Psoas muscle (tissue), 2 donors: ENCODE measurements around a stretch of chr2.

GRCh38 chr2:101063241-101063993 is 61.3 kb downstream of the RPL31 start:
- PRO-cap, 2 experiments: no peak in any of the 2 experiments

DNA sequence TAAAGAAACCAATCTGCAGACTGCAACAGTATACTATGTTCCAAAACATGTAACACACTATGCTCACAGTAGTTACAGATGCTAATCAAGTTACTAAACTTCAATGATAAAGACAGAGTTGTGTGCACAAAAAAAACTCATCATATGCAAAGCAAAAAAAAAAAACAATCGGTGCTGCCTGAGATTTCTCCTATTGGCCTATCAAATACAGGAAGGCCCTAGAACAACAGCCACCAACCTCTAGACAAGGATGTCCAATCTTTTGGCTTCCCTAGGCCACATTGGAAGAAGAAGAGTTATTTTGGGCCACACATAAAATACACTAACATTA is 64.8 kb downstream of the TBC1D8 start:
- PRO-cap, 2 experiments: no peak in any of the 2 experiments

DNA sequence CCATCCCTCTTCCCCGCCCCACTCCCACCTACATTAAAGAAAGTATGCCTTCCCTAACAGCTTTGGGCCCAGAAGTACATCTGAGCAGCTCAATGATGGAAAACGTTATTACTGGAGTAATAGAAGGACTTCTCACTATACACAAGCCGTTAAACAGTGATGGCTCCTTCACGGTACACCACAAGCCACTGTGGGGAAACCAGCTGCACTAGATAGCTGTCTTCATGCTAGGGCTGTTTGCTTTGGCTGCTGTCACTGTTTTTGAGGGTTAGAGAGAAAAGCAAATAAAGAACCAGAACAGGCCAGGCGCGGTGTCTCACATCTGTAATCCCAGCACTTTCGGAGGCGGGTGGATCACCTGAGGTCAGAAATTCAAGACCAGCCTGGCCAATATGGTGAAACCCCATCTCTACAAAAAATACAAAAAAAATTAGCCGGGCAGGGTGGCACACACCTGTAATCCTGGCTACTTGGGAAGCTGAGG is 40.7 kb downstream of the TBC1D8 start:
- PRO-cap, 2 experiments: no peak in any of the 2 experiments

DNA sequence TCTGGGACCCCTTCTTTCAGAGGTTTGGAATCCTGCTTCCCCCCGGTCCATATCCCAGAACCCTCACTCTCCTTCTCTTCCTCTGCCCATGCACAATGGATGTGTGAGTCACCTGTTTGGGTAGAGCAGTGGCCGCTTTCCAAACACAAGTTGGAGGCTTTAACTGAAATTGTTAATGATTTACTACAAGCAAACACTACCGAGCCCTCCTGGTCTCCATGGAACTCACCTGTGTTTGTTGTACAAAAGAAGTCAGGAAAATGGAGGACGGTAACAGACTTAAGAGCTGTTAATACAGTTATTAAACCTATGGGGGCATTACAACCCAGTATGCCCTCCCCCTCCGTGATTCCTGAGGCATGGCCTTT is 13.2 kb upstream of the CNOT11 start:
- PRO-cap, 2 experiments: no peak in any of the 2 experiments

- PRO-cap, 2 experiments: peak in 2 of 2 experiments; most common plus-strand start chr2:101253302 (in 1); most common minus-strand start chr2:101253349 (in 2)
These were observed 502 bp downstream of the CNOT11 start for GRCh38 chr2:101253075-101253700.

DNA sequence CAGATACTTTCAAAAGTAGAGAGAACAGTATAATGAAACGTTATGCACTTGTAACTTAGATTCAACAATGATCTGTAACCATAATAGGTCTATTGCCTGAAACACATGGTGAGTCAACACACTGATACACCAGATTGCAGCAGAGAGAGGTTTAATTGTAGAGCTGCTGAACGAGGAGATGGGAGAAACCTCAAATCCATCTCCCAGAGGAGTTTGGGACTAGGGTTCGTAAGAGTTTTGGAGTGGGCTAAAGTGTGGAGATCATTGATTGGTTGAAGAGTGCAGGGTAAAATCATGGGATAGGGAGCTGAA is 2.5 kb upstream of the RNF149 start:
- PRO-cap, 2 experiments: no peak in any of the 2 experiments

DNA sequence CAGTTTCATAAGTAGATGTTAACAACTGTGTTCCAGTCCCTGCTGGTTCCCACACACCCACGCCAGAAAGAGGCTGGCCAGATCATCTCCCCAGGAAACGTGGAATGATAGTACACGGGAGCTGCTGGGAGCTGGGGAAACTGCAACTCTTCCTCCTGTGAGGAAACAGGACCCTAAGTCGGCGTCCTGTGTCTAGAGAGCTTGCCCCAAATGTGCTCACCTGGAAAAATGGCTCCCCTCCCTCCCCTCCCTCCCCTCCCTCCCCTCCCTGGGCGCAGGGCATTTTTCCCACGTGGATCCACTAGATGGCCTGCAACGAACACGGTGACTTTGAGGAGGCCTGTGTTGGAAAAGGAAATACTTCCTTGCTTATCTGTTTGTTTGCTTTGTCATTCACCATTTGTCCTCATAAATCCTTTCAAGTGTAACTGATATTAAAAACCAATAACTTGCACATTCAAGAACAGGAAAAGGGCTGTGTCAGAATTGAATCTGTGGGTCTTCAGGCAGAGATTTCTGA is 43.9 kb upstream of the RFX8 start:
- PRO-cap, 2 experiments: no peak in any of the 2 experiments

DNA sequence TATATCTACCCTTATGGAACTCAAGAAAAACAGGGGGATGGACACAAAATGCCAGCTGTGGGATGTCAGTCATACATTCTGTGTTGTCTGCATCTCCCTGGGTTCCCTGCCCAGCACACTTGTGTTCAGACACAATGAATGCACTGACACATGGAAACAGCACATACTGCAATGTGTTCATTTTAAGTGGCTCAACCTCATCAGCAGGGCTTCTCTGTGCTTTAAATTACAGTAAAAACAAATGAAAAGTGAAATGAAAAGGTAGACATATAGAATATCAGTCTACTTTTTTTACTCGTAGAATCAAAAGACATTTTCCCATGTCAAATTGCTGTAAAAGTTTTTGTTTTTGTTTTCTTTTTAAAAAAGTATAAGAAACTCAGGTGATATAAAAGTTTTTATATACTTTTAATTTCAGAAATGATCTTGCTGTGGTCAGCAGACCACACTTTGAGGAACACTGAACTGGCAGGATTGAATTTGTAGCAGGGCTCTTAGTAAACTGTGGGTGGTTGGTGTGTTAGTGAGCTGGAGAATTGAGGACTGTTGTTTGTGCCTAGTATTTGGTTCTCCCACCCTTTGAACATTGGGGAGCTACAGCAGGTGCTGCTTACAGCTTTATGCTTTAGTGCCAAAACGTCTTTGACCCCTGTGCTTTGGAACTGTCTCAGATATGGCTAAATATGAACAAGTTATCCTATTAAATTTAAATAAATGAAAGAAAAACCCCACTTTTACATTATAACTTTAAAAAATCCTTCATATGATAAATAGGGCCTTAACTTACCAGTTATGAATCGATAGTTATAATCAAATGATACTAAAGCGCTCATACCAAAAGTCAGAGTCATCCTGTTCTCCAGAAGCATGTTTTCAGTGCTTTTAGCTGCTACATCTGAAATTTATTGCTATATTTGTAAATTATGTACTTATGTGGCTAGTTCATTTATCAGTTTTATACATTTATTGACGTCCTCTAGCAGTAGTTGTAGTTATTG is 8.1 kb downstream of the MAP4K4 start:
- PRO-cap, 2 experiments: no peak in any of the 2 experiments

- PRO-cap, 2 experiments: no peak in any of the 2 experiments
These were observed 121.4 kb upstream of the IL1R2 start for GRCh38 chr2:101870029-101871069.

- PRO-cap, 2 experiments: no peak in any of the 2 experiments
These were observed 91.0 kb upstream of the IL1R2 start for GRCh38 chr2:101900644-101901202.

DNA sequence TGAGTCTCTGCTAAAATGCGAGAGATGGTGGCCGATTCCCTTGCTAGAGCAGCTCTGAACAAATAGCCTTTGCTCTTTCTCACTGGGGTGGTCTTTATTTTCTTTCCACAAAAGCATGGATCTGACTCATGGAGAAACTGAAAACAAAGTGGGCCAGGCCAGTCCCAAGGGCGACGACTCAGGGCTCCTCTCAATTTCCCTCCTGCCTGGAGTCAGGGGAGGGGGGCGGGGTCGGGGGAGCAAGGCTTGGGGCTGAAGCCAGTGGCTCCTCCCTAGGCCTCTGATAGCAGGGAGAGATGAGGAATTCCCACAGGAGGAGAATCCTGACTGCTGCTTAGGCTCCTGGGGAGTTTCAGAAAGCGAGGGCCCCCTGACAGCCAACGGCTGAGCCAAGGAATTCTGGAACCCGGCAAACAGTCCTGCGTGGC is 17.1 kb upstream of the IL1R2 start:
- PRO-cap, 2 experiments: no peak in any of the 2 experiments

DNA sequence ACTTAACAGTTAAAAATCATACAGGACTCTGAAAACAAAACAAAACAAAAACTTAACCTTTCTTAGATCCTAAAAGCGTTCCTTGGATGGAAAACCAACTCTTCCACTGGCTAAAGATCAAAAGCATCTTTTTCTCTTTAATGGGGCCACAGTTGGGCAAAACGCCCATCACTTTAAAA is 340 bp upstream of the IL1R2 start:
- PRO-cap, 2 experiments: no peak in any of the 2 experiments

DNA sequence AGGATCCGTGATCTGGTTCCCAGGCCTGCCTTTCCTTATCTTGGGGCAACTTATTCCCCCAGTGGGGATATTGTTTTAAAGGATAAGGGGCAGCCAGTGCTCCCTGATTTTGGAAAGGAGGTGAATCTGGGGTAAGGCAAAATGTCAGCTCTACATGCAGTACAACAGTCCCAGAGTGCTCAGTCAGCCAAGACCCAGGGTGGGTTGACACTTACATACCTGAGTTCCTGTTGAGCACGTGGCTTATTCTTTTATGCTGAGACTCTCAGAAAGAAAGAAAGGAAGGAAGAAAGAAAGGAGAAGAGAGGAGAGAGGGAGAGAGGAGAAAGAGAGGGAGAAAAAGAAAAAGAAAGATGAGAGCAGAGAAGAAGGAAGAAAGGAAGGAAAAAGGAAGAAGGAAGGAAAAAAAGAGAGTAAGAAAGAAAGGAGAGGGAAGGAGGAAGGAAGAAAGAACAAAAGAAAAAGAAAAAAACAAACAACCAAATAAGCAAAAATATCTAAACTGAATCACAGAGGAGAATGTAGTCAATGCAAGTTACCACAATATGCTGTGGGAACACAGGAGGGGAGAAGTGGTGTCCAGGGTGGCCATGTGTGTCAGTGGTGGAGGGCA is 50.3 kb downstream of the IL1R2 start:
- PRO-cap, 2 experiments: no peak in any of the 2 experiments

DNA sequence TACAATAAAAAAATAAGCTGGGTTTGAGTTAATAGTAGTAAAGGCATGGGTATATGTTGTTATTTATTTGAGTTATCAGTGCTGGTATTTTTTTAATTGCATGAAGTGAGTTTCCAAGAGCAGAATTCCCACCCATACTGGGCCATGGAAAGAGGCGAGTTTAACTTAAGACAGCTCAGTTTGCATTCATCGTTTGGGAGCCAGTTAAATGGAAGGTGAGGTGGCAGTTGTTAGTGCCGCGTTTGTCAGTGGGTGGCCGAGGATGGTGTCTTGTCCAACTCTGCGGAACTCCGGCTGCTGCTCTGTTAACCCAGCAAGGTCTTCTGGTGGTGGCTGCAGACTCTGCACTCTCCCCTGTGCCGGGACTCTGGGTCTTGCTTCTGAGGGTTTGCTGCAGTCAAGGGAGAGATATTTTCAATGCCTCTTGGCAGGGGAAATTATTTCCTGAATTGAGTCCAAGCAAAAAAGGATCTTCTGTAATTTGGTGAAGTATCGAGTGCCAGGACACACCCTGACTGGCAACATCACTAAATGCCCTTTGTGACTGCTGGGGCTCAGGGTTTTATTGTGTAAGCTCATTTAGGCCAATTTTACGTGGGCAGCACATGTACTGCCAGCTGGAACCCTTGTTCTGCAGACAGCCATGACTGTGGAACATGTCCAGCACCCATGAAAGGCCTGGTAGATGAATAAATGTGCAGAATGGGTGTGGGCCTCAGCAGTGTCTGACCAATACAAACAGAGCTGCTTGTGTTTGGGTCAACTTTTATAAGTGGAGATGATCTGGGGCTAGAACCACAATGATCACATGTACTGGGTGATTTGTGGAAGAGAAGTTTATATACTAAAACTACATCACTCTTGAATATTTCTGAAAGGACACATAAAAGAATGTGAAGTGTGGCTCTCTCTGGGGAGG is 58.1 kb downstream of the IL1R2 start:
- PRO-cap, 2 experiments: no peak in any of the 2 experiments

DNA sequence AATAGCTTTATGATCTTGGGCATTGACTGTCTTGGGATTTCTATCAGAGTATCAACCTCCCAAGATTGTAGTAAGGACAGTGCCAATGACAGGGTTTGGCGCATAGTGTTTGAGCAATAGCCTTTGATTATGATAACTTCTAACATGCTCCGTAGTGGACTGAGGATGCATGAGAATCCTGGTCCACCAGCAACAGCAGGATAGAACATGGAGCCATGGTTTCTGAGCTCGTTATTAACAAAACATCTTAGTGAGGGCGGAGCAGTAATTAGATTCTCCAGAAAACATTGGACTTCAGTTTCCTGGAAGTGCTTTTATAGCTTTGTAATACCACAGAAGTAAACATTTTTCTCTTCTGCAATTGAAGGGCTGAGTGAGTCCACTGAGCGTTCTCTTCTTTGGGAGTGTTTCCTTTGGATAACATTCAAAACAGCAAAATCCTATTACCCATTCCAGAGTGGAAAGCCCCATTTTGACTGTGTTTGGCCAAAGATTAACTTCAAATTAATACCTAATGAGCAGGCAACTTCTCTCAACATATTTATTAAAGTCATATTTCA is 63.8 kb downstream of the IL1R2 start:
- PRO-cap, 2 experiments: no peak in any of the 2 experiments

DNA sequence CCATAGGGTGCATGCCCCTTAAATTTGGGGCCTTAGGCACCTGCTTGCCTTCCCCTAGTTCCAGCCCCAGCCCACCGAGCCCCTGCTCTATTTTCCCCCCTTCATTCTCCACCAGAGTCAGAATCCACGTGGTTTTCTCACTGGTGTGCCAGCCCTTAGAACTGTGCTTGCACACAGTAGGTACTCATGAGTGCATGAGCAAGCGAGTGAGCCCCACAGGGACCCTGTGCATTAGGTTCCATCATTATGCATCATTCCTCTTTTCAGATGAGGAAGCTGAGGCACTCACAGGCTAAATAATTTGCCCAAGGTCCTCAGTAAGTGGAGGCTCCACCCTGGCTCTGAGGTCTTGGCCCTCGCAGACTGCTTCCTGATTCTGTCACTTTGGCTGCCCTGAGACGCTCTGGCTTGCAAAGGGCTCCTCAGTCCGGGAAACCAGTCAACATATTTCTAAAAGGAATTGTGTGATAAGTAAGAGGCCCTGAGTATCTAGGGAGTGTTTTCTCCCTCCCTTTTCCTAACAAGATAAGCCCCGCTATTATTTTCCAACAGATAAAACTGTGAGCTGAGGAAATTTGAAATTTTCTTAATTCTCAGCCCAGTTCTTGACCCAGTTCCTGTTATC is 71.7 kb downstream of the IL1R2 start:
- PRO-cap, 2 experiments: no peak in any of the 2 experiments

DNA sequence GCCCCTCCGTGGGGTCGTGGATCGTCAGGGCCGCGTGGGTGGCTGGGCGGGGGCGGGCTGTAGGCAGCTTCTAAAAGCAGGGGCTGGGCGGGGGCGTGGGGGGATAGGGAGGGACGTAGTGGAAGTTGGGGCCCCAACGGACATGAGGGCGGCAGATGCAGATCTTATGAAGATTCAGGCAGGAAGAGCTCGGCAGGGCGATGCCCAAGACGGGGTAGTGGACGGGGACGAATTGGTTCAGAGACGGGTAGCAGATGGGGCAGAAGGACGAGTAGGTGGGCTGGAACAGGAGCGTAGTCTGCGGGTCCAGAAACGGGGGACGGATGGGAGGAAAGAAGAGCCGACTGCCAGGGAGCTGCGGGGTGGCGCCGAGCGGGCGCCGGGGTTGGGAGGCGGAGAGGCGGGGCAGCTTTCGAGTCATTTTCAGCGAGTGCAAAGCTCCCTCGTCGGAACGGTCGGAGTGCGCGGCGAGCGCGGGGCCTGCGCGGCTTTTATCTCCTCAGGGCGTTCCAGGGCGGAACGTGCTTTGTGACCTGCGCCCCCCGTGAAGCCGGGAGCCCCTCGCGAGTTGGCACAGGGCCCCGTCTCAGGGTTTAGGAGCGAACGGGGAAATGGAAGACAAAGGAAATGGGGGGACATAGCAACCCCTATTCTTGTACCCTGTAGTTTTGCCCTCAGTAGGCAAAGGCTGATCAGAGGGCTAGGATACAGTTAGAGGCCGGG is 60.4 kb upstream of the IL1RL1 start:
- PRO-cap, 2 experiments: no peak in any of the 2 experiments

DNA sequence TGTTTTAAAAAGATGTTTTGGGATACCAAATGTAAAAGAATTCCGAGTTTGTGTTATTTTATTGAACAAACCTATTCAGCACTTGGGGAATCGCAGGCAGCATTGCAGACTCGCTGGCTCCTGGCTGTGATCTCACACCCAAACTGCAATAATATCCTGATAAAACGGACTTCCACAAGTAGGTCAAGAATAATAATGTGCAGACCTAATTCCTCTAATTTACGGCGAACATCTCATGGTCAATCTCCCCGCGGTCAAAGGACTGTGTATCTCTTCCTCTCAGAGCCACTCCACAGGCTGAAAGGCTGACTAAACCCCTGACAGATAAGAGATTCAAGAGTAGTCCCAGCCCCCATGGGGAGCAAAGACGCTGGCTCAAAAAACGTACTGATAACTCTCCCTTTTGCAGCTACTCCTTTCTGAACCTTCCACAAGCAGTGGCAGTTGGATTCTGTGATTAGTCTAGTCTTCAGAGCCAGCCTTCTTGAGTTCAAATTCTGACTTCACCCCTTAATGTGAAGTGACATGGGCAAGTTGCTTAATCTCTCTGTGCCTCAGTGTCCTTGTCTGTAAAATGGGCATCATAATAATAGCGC is 19.8 kb upstream of the IL18R1 start:
- PRO-cap, 2 experiments: no peak in any of the 2 experiments

- PRO-cap, 2 experiments: no peak in any of the 2 experiments
These were observed 12.8 kb downstream of the IL18R1 start for GRCh38 chr2:102368165-102369051.

DNA sequence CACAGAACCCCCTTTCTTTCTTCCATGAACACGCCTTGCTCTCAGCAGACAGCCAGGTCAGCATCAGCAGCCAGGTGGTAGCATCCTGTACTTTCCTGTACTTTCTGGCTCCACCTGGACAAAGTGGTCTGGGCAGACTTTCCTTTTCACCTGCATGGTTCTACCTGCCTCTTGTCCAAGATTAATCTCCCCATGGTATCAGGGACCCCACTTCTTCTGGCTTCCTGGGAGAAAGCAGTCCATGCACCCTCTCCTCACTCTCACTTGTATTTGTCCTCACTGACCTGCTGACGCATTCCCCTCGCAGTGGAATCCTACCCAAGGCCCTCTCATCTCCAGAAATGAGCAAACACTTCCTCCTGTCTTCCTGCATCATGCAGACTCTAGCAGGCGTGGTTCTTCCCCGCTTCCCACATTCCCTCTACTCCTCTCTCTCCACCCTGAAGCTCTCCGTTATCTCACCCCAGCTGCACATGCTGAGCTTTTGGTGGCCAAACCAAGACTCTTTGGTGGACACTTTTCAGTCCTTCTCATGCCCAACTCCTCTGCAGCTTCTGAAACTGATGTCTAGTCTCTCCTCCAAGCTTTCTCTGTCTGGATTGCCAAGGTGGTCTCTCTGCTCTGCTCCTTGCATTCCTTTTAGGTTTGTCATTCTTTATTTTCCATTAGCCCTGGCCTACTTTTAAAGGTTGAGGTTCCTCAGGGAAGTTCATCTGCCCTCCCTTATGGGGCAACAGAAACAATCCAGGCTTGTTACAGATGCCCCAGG is 1.1 kb upstream of the IL18RAP start:
- PRO-cap, 2 experiments: no peak in any of the 2 experiments